Endodermal cell (in vitro differentiated cells): ENCODE measurements around the genes MMADHC and TNFAIP6.

- PRO-cap, result no peak
These were observed 31.3 kb downstream of the ZEB2 start for GRCh38 chr2:144488654-144488979.

- PRO-cap, result no peak
These were observed 3.5 kb downstream of the ZEB2 start for GRCh38 chr2:144516245-144517043.

GRCh38 chr2:145198941-145199413, 679.1 kb upstream of the ZEB2 start:
- PRO-cap, result no peak

DNA sequence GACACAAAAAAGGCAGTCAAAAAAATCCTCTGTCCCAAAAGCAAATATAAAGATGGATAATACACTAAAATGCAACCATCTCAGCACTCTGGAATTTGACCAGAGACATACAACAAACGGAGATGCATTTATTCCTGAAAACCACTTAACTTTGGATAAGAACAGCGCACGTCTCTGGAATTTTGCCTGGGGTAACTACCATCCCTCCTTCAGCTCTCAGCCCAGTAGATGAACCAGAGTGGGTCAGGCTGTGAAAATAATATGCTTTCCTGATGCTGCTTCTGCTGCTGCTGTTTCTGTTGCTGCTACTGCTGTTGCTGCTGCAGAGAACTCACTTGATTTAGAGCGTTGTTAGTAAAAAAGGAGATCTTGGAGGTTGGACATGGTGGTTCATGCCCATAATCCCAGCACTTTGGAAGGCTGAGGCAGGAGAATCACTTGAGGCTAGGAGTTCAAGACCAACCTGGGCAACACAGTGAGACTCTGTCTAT, 133.7 kb upstream of the ACVR2A start:
- PRO-cap, result no peak

DNA sequence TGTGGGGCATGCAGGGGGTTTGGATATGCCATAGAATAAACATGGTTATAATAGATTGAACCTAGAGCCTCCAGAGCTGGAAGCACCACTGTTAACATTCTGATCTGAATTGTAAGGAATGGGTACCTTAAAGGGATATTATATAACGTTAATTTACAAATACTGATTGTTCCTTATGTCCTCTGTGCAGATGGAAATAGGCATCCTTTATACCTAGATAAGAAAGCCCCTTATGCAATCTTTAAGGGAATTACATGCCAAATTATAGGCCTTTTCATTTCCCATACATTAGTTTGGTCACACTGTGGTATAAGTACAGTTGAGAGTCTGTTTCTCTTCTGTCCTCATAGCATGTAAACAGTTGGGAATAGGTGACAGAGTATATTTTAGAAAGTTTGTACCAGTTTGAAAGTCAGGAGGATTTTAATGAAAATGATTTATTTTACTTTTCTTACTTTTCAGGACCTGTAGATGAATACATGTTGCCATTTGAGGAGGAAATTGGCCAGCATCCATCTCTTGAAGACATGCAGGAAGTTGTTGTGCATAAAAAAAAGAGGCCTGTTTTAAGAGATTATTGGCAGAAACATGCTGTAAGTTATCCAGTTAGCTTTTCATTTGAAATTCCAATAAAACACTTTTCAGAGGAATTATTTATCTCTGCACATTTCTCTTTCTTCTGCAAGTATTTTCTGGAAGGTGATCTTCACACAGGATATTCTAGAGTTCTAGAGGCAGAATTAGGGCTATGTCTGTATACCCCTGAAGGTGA, 80.9 kb downstream of the ACVR2A start:
- PRO-cap, result no peak

DNA sequence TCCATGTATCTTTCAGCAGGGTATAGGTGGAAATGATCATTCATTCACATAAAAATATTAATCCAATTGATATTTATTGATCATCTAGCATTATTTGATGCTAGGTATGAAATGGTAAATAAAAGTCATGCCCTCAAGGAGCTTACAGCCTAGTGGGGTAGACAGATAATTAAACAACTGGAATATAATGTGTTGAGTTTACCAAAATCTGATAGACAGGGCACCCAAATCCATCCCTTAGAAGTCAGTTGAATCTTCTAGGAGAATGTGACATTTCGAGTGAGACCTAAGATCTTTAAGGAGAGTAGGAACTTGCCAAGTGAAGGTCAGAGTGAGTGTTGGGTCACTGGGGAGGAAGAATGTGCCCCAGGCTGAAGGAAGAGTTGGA, 78.9 kb downstream of the MBD5 start:
- PRO-cap, result no peak

- PRO-cap, result no peak
These were observed 240.9 kb downstream of the MBD5 start for GRCh38 chr2:148261715-148262341.

GRCh38 chr2:148645649-148645980, 1.1 kb downstream of the EPC2 start:
- PRO-cap, result unidirectional peak, plus-strand start at chr2:148645781

DNA sequence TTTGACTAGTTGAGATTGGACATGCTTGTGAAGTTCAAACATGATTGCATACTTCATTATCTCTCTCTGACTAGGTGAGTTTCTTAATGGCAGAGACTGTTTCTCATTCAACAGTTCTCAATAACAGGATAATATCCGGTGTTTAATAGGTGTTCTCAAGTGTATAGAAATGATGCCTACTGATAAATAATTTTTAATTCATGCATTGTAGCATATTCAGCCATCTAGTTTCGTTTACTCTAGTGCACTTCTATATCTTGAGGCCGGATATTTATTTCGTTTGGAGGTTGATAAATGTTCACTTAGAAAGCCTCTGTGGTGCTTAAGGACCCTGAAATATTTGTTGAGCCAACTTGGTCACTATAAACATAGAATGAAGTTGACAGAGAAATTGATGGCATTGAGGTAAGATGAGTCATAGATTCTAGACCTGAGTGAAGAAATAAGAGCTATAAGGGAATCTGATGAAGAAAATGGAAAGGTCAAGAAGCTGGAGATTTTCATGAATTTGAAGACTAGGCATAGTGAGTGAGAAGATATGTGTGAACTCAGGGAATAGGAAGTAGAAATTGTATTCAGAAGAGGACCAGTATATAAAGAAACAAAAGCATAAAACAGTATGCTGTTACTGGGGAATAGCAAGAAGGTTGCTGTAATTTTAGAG, 35.8 kb downstream of the EPC2 start:
- PRO-cap, result no peak

- PRO-cap, result no peak
These were observed 52.6 kb downstream of the EPC2 start for GRCh38 chr2:148696881-148697904.

DNA sequence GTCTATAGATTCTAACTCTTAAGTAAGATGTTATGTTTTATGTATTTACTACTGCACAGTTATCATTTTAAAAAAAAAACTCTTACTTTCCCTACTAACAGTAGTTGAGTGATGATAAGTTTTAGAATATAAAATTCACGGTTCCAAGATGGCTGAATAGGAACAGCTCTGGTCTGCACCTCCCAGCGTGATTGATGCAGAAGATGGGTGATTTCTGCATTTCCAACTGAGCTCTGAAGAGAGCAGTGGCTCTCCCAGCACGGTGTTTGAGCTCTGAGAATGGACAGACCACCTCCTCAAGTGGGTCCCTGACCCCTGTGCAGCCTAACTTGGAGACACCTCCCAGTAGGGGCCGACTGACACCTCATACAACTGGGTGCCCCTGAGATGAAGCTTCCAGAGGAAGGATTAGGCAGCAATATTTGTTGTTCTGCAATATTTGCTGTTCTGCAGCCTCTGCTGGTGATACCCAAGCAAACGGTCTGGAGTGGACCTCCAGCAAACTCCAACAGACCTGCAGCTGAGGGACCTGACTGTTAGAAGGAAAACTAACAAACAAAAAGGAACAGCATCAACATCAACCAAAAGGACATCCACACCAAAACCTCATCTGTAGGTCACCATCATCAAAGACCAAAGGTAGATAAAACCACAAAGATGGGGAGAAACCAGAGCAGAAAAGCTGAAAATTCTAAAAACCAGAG, 60.8 kb downstream of the EPC2 start:
- PRO-cap, result no peak

DNA sequence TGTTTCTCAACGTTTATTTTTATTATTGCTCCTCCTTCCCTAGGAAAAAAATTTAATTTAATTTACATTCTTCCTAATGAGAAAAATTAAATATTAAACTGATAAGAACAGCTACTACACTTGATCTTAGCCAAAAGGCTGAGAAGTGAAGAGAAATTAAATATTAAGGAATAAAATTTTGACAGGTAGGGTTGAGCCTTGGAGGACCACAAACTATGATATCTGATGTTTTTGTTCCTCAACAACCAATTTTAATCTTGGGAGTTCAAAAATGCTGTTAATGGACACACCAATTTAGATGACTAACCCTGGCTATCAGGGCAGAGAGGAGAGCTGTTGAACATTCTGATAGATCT, 35.2 kb downstream of the LYPD6 start:
- PRO-cap, result no peak

DNA sequence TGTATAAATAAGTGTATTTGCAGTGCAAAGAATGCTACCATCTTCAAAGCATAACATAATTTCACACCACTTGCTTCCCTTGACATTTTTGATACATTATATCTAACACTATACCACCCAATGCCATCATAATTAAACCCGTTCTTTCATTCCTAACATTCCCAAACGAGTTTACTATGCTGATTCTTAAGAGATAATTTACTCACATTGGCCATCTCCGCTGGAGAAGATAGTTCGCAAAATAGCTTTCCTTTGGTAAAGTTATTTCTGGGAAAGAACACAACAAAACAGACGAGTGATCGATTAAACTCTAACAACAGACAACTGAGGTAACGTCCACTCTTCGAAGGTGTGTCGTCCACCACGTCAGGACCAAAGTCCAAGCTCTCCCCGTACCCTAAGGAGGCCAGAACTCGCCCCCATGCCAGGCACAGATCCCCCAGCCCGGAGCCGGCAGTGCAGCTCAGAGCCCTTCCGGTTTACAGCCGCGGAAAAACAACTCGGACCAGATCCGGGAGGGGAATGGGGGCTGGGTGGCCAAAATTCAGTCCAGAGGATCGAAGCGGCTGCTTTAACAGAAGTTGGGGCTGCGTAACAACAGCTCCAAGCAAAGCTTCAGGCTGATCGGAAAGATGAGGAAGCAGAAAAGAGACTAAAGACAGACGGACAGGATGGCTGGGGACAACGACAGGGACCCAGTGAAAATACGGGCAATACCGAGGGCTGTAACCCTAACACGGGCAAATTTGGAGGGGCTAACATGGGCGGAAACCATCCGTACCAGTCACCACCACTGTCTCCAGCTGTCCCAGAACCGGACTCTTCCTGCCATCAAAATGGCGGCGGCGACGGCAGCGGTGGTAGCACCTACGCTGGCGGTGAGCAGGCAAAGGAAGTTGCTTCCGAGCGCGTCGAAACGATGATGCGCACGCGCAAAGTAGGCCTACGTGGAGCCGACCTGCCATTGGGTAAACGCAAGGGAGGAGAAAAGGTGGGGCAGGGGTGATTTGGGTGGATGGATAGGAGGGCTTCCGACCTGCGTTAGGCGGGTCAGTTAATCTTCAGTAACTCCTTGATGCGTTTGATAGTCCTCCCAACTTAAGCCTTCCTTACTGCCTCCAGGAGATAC, at the start of gene MMADHC:
TSS of gene MMADHC (minus strand) at position 893 of the 1,129 bp plus-strand sequence.
- PRO-cap, result unidirectional peak, plus-strand start at position 205 of the sequence; bidirectional peak, plus-strand start at position 341 of the sequence, minus-strand start at position 325 of the sequence; bidirectional peak, plus-strand start at position 431 of the sequence, minus-strand start at position 380 of the sequence; bidirectional peak, plus-strand start at position 994 of the sequence, minus-strand start at position 833 of the sequence

DNA sequence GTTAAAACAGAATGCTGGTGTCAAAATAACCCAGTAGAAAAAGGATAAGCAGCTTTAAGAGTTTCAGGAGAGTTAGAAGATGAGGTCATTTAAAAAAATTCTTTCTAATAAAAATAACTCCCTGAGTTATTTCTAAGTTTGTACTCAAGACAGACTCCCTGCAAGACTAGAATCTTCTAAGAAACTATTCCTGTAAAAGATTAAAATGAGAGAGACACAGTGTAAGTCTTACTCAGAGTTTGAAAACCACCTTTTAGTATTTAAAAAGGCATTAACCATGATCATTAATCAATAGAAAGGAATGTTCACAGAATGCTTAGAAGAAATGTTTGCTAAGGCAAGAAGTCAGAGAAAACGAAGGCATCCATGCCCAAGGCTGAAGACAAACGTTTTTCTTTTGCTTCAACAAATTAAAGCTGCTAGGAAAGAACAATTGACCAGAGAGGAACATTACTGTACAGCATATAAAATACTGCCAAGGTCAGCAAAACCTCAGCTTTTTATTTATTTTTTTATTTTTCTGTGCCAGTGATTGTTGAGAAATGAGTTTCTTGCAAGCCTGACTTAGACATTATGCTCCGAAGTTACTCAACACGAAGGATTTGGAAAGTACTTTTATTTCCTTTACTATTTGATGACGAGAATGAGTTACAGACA, 20.7 kb downstream of the RND3 start:
- PRO-cap, result no peak

GRCh38 chr2:150619856-150620341, 132.4 kb upstream of the RND3 start:
- PRO-cap, result no peak

DNA sequence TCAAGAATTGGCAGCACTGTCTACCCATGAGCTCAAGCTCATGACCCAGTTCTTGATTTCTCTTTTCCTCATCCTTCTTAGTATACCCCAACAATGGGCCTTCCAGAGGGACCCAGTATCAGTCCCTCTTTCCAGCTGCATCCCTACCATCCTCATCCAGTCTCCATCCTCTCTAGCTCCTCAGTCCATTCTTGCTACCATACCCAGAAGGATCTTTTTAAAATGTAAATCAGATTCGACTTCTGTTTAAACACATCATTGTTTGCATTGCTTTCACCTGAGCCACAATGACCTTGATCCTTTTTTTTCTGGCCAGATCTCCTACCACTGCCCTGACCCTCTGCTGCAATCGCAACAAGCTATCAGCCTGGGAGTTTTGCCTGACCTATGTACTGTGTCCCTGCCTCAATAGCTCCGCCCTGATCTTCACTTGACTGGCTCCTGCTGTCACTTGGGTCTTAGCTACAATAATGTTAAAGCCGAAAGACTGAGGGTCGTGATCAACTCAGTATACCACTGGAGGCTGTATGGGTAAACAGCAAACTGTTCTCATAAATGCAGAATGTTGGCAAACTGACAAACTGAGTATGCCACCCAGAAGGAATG, 2.5 kb upstream of the RBM43 start:
- PRO-cap, result no peak

DNA sequence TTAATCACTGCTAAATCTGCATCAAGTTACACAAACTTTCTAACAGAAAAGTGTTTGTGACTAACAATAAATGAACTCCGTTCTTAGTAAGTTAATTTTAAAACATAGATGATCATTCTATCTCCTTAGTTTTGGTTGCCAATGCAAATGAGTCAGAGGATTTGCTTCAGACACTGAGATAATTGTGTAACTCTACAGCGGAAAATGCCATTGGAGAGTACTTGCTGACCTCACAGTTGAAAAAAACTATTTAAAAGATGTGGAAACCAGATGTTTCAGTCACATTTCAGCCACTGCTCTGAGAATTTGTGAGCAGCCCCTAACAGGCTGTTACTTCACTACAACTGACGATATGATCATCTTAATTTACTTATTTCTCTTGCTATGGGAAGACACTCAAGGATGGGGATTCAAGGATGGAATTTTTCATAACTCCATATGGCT, at the start of gene TNFAIP6:
TSS of gene TNFAIP6 (plus strand) at position 278 of the 444 bp plus-strand sequence.
- PRO-cap, result no peak

GRCh38 chr2:151827307-151827848, 843 bp downstream of the ARL5A start:
- PRO-cap, result unidirectional peak, plus-strand start at chr2:151827603; unidirectional peak, plus-strand start at chr2:151827632

DNA sequence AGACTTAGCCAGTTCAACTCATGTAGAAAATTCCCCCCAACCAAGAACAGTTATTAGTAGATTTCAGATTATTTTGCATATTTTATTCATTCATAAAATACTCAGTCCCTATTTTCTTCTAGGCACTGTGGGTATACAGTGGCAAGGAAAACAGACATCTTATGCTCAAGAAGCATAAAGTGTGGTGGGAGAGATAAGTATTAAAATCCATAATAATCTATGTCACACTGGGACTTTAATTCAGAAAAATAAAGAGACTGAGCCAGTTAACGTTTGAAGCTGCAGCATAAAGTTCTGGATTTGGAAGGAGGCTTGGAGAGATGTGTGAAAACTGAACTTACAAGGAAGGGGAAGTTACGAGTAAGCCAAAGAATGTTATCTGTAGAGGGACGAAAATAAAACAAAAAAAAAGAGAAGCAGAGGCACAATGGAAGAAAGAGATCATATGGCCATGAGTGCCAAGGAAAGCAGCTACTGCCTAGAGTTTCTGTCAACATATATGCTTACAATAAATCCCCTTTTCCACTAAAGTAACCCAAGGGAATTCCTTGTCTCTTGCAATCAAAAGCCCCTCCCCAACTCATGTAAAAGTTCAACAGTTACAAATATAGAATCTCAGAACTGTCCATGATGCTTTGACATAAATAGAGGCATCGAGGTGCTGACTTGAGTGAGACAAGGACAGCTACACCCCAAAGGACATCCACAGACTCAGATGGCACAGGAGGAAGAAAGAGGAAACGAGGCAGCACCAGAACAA, 16.0 kb upstream of the ARL5A start:
- PRO-cap, result no peak

DNA sequence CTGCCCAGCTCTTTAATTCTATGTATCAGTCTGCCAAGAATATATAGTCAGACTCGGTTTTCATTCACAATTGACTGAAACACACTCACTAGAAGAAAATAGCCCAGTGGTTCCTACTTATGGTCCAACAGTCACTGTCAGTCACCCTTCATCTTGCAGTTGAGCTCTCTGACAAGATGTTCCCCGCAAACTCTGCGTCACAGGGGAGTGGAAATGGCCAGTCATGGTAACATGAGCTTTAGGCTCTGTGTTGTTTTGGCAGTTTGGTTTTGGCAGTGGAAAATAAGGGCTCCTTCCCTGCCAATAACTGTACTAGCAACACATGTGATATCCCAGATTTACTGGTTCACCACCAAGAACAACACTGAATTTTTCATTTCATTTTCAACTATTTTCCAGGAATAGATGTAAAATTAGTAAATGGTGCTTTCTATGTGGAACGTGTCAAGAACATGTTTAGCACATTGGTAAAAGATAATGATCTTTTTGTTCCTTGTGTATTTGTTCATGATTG, 122.4 kb downstream of the PRPF40A start:
- PRO-cap, result no peak